ENCODE measurements around a stretch of chr13.

GRCh38 chr13:112853989-112854659 lies 114.9 kb upstream of the MCF2L start:
- PRO-cap = no peak

- PRO-cap = no peak
Measured at GRCh38 chr13:113097921-113098425, 7.6 kb upstream of the F7 start.

DNA sequence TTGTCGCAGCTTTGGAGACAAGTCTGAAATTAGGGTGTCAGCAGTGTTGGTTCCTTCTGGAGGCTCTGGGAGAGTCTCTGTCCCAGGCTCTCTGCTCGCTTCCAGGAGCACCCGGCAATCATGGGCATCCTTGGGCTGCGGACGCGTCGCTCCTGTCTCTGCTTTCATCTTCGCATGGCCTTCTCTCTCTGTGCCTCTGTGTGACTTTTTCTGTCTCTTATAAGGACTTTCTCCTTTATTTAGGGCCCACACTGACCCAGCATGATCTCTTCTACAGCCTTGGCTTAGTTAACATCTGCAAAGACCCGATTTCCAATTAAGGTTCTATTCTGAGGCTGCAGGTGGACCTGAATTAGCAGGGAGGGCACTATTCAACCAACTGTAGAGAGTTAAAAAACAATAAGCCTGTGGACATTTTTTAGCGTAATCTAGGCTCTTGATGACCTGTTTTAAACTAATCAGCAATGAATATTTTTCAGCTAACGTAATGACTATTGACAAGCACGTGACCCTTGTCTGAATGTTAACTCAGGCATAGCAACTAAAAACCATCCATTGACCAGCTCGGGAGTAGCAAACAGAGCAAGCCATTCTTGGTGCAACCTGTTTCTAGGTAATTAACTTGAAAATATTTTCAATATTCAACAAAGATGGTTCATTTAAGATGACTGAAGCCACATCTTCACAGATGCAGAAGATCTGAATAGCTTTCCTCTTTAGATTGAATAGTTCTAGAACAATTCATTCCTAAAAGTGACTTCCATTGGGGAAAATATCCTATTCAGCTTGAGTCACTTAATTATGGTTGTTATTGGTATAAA lies 15.2 kb downstream of the F10 start:
- PRO-cap = no peak

DNA sequence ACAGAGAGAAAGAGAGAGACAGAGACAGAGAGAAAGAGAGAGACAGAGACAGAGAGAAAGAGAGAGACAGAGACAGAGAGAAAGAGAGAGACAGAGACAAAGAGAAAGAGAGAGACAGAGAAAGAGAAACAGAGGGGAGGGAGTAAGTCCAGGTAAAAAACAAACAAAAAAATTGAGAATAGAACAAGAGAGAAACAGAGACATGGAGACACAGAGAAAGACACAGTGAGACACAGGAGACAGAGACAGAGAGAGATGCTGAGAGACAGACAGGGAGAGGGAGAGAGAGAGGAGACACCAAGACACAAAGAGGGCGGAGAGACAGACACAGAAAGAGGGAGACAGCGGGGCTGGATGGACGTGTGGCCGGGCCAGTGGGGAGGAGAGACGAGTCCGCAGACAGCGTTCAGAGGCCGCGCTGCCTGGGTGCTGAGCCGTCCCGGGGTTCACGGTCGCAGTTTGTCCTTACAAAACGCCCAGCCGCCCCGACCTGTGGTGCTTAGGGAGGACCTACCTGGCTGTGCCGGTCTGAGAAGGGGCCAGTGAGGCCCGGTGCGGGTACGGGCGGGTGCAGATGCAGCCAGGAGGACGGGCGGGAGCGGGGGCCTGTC lies 5.7 kb upstream of the PROZ start:
- PRO-cap = no peak

GRCh38 chr13:113186907-113187693 lies 21.4 kb downstream of the PCID2 start:
- PRO-cap = no peak

GRCh38 chr13:113208001-113208540 lies 398 bp downstream of the PCID2 start:
- PRO-cap = no peak

GRCh38 chr13:113234878-113235663 lies 25.7 kb downstream of the CUL4A start:
- PRO-cap = no peak

DNA sequence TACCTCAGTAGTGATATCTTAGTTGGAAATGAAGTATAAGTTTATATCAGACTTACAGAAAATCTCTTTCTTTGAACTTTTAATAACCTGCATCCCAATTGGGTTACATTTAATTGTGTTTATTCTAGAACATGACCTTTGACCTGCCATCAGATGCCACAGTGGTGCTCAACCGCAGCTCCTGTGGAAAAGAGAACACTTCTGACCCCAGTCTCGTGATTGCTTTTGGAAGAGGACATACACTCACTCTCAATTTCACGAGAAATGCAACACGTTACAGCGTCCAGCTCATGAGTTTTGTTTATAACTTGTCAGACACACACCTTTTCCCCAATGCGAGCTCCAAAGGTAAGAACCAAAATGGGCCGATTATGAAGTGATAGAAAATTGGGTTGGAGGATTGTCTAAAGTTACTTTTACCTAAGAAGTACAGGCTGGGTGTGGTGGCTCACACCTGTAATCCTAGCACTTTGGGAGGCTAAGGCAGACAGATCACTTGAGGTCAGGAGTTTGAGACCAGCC lies 12.5 kb downstream of the LAMP1 start:
- PRO-cap = no peak

DNA sequence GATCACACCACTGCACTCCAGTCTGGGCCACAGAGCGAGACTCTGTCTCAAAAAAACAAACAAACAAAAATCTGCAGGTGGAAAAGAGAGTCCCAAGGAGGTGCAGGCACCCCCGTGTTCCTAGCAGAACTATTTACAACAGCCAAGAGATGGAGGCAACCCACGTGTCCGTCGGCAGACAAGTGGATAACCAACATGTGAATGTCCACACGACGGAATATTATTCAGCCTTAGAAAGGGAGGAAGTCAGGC lies 29.5 kb downstream of the LAMP1 start:
- PRO-cap = no peak

GRCh38 chr13:113326950-113328144 lies 30.3 kb downstream of the LAMP1 start:
- PRO-cap = no peak

GRCh38 chr13:113364354-113364723 lies 409 bp upstream of the GRTP1 start:
- PRO-cap = unidirectional peak, plus-strand start at chr13:113364507

GRCh38 chr13:113401294-113402196 lies 37.6 kb upstream of the GRTP1 start:
- PRO-cap = no peak

DNA sequence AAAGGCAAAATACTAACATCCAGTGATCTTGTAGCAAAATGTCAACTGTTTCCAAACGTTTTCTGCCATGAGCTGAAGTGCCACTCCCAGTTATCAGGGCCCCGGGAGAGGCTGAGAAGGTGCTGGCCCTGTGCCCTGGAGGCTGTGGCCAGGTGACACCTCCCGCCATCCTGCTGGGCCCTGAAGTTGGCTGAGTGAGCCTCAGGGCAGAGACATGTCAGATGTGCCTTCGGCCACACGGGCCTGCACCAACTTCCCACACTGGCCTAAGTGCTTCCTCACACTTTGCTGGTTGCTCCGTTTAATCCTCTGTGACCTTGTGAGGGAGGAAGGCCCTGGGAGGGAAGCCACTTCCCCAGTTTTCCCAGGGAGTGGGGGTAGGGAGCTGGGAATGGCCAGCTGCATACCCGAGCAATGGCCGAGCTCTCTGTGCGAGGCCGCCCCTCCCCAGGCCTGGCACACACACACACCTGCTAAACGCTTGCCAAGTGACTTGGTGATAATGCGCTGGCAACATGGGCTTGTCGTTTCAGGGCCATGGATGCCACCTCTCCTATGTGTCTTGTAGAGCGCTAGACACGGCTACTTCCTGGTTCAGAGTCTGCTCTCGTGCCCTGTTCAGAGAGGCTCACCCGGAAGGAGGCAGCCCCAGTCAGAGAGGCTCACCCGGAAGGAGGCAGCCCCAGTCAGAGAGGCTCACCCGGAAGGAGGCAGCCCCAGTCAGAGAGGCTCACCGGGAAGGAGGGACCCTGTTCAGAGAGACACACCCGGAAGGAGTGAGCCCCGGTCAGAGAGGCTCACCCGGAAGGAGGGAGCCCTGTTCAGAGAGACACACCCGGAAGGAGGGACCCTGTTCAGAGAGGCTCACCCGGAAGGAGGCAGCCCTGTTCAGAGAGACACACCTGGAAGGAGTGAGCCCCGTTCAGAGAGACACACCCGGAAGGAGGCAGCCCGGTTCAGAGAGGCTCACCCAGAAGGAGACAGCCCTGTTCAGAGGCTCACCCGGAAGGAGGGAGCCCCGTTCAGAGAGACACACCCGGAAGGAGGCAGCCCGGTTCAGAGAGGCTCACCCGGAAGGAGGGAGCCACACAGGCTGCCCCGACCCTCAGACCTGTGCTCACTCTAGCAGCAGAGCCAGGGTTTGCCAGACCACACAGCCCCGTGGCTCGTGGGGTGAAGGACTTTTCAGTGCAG lies 4.4 kb downstream of the ADPRHL1 start:
- PRO-cap = no peak

DNA sequence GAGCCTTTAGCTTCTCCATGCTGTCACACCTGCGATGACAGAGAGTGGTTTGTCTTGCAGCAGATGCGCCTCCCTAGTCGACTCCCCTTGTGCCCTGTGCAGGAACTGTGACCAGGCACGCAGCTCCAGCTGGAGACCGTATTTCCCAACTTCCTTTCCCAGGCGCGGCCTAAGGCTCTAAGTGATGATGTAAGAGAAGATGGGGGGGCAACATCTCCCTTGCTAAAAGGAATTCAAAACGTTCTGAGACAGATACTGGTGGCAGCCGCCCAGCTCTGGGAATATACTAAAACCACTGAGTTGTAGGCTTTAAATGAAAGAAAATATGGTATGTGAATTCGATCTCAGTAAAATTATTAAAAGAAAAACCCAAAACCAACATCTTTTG lies 16.3 kb downstream of the DCUN1D2 start:
- PRO-cap = no peak

GRCh38 chr13:113478625-113479510 lies 11.6 kb downstream of the DCUN1D2 start:
- PRO-cap = no peak

DNA sequence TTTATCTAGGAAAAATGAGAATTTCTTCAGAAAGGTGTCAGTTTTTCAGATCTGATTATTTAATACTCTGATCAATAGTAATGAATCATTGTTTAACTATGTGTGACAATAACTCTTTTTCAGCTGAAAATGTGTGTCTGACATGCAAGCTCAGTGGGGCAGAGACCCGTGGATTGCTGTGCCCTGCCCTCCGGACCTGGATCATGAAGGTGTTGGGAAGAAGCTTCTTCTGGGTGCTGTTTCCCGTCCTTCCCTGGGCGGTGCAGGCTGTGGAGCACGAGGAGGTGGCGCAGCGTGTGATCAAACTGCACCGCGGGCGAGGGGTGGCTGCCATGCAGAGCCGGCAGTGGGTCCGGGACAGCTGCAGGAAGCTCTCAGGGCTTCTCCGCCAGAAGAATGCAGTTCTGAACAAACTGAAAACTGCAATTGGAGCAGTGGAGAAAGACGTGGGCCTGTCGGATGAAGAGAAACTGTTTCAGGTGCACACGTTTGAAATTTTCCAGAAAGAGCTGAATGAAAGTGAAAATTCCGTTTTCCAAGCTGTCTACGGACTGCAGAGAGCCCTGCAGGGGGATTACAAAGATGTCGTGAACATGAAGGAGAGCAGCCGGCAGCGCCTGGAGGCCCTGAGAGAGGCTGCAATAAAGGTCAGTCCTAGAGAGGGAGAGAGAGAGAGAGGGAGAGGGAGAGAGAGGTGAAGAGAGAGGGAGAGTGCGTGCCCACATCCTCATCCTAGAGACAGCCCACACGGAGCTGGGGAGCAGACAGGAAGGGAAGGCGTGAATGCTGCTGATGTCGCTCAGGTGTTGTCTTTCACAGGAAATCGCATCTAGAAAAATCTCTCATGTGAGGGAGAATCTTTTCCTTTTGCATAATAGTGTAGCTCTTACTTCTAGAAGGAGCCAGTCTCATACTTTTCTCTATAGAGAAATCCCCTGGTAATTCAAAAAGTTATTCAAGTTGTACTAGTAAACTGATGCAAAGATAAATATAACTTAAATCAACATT lies 4.9 kb downstream of the TMCO3 start:
- PRO-cap = no peak

DNA sequence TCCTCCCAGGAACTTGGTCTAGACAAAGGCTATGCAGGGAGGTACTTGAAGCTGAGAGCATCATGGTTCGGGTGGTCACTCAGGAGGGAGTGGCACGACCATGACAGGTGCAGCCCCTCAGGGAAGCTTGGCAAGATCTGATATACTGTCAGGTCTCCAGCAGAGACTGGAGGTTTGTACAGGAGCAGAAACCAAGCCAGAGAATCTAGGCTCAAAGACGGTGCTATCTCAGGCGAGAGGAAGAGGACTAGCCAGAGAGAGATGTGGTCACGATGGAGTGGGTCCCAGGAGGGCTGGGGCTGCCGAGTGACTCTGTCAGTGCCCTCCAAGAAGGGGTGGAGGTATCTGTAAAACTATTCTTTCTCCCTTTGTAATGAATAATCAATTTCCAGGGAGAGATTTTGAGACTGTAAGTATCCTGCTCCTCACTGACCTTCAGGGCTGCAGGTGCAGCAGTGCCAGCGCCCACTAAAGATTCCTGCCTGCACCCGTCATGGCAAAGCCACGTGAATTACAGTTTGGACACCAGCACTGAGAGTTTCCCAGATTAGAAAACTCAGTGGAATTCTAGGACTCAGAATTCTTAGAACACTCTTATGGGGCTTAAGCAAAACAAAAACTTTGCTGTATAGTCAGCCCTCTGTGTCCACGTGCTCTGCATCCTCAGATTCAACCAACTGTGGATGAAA lies 9.9 kb downstream of the TMCO3 start:
- PRO-cap = no peak

- PRO-cap = no peak
Measured at GRCh38 chr13:113607735-113608110, 23.2 kb downstream of the TFDP1 start.

- PRO-cap = no peak
Measured at GRCh38 chr13:113828498-113828906, 35.4 kb downstream of the GAS6 start.

DNA sequence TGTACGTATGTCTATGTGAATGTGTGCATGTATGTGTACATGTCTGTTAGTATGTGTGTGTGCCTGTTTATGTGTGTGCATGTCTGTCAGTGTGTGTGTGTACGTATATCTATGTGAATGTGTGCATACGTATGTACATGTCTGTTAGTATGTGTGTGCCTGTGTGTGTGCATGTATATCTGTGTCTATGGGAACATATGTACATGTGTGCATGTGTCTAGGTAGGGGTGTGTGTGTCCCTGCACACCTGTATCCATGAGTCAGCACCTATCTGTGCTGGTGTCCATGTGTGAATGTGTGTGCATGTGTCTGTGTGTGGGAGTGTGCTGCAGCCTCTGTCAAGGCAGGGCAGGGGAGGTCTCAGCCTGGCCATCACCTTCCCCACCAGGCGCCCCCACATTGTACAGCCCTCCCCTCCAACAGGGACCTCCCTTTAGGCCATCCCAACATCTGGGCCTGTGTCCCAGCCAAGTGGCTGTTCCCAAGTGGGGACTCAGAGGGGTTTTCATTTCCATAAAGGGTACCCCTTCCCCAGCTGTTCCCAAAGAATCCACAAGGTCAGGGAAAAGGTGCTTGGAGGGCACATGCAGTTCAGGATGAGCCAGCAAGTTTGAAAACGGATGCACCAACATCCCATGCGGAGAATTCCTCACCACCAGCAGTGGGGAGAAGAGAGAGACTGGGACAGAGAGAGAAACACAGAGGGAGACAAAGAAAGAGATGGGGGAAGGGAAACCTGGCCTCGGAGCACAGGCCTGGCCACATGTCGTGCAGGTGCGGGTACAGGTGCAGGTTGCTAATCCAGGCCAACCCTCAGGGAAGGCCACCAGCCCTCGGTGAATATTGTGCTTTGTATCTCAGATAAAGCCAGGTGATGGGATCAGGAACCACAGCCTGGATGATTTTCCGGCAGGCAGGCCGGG lies 4.2 kb downstream of the GAS6 start:
- PRO-cap = no peak